GM23248 (cell line): ENCODE measurements around a stretch of chr2.

DNA sequence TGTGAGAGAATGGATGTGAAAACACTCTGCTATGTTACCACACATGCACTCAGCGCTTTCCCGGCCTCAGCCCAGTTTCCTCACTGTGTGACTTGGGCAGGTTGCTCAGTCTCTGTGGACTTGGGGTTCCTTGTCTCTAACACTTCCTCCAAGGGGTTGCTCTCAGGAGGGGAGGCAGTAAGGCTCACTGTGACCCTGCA is 230.5 kb upstream of the HS6ST1 start:
- RAMPAGE, long total RNA, result no peak

- RAMPAGE, long total RNA, result no peak
These were observed 335.7 kb upstream of the HS6ST1 start for GRCh38 chr2:128654268-128654863.

GRCh38 chr2:129443370-129443771 is 536.1 kb upstream of the RAB6C start:
- RAMPAGE, long total RNA, result no peak

- RAMPAGE, long total RNA, result no peak
These were observed 372.4 kb upstream of the RAB6C start for GRCh38 chr2:129607101-129607488.

- RAMPAGE, long total RNA, result no peak
These were observed 152.0 kb upstream of the RAB6C start for GRCh38 chr2:129827222-129828143.

- RAMPAGE, long total RNA, result no peak
These were observed 46.1 kb upstream of the RAB6C start for GRCh38 chr2:129933372-129933820.

DNA sequence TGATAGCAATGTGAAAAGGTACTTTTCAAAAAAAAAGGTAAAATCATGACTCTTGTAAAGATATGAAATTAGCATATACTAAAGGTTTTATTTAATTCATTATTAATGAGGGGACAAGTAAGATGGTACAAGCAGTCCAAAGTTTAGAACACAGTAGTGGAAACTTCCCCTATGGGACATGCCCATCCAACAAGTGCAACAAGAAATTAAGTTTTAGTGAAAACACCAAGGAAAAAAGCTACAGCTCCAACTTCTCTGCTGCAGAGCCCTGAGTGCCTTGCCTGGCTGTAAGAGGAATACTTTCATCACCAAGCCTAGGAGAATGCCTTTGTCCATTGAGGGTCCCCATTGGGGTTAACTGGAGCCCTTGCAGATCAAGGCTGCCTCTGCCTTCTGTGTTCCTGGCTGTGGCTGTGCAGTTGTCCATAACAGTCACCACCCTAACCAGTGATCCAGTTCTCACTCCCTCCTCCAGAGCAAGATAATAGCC is 44.6 kb upstream of the RAB6C start:
- RAMPAGE, long total RNA, result no peak

- RAMPAGE, long total RNA, result no peak
These were observed 2.2 kb downstream of the RAB6C start for GRCh38 chr2:129981621-129982098.

GRCh38 chr2:130157339-130157818 is 12.5 kb upstream of the CCDC74B start:
- RAMPAGE, long total RNA, result no peak

DNA sequence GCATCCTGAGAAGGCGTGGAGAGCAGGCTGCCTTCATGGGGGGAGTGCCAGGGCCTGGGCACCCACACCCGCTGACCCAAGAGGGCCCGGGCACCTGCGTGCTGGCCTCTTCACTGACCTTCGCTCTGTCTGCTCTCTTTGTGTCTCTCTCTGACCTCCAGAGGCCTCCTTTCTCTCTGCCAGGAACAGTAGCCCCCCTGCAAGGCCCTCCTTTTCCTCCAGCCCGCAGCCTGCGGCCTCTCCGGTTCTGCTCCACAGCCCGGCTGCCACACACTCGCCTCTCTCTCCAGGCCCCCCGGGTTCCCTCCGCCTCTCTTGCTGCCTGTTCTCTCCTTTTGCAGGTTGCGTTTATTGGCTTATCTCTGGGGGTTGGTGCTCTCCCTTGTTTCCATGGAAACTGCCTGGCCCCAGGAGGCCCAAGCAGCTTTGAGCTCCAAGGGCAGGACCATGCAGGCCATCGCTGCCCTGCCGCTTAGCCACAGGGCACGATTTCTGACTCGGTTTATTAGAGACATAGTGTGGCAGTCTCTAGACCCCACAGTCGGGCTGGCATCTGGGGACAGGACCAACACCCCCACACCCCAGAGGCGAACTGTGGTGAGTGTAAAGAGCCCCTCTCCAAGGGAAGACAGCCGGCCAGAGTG is 1.7 kb downstream of the MZT2B start:
- RAMPAGE, long total RNA, result no peak

GRCh38 chr2:130194906-130195429 is 3.3 kb downstream of the TUBA3E start:
- RAMPAGE, long total RNA, result no peak

DNA sequence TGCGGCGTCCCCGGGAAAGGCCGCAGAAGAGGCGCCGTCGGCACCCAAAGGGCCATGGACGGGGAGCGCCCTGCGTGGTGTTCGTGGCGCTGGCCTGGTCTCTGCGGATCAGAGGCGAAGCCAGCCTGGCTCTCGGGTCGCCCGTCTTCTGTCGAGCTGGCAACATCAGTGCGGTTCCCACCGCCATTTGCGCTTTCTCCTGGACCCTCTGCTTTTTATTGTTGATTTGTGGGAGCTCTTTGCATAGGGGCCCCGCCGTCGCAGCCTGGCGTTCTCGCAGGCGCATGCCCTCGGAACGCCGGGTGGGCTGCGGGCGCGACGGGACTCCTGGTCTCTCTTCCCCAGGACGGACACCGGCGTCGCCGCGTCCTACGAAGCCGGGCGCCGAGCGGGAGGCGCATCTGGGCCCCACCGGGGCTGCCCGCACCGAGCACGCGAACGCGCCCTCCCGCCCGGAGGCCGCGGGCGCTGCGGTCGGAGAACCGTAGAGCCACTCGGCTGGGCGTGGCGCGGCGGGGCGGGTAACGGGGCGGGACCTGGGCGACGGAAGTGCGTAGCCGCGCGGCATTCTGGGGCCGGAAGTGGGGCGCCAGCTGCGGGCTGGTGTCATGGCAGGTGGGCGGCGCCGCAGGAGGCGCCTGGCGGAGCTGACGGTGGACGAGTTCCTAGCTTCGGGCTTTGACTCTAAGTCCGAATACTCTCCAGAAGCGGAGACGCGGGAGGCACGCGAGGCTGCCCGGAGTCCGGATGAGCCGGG is 30.7 kb upstream of the TUBA3E start:
- RAMPAGE, long total RNA, result no peak

DNA sequence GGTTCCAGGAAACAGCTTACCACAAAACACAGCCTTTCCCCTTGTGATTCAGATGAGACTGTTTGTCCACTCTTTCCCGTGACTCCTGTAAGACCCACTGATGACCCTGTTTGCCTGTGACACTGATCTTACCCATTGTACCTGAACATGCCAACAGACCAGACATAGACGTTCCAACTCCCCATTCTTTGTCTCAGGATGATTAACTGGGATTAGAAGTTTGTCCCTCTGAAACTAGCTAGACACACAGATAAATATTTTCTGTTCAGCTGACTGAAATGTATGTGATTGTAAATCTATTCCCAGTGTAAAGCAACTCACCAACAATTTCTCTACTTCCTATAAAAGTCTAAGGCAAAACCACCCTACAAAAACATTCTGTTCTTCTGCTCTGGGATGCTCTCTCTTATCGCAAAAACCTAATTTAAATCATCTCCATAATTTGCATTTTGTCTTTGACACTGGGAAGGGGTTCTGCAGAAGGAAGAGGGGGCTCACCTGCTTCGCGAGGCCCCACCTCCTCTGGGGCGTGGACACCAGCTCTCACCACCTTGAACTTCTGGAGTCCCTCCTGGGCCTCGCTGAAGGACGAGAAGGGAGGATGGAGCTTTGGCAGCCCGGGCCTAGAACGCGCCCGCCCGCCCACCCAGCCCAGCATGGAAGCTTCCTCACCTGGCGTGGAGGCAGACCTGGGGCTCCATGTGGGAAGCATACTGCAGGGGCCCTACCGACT is 629 bp downstream of the CCDC115 start:
- RAMPAGE, long total RNA, result no peak

DNA sequence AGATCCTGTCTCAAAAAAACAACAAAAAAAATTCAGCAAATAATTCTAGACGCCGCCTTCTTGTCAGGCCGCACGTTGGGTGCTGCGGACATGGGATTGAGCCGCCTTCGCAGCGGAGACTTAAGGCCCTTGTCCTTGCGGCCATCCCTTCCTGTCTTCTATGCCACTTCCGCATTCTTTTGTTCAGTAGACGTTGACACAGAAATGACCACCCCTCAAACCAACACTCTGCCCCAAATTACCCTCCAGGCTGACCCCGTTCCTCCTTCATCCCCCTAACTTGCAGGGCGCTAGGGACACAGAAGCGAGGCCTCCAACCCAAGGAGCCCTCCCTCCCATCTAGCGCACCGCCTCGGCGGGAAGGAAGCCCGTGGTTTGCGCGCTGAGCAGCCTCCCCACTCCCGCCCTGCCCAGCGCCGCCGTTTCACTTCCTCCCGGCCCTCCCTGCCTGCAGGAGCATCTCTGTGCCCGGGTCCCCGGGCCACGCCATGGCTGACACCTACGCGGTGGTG is 16.0 kb downstream of the PTPN18 start:
- RAMPAGE, long total RNA, result no peak

DNA sequence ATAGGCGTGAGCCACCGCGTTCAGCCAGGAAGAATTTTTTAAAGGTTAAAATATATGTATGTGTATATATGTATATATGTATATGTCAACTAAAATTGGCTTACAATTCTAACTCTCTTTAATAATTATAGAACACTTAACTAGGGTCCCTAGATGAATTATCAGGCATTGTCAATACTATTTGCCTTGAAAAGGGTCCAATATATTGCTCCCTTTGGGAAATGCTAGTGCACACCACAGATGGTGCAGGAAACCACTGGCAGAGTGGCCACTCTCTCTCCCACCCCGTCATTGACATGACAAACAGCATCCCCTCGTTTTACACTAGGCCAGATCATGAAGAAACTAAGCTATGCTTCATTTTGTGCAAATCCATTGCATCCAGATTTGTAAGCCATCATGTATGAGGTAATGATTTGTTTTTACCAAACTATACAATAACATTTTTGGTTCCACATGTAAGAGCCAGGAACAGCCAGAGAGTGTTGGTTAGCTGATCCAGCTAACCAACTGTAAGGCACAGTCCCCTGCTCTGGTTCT is 29.4 kb downstream of the PTPN18 start:
- RAMPAGE, long total RNA, result no peak

DNA sequence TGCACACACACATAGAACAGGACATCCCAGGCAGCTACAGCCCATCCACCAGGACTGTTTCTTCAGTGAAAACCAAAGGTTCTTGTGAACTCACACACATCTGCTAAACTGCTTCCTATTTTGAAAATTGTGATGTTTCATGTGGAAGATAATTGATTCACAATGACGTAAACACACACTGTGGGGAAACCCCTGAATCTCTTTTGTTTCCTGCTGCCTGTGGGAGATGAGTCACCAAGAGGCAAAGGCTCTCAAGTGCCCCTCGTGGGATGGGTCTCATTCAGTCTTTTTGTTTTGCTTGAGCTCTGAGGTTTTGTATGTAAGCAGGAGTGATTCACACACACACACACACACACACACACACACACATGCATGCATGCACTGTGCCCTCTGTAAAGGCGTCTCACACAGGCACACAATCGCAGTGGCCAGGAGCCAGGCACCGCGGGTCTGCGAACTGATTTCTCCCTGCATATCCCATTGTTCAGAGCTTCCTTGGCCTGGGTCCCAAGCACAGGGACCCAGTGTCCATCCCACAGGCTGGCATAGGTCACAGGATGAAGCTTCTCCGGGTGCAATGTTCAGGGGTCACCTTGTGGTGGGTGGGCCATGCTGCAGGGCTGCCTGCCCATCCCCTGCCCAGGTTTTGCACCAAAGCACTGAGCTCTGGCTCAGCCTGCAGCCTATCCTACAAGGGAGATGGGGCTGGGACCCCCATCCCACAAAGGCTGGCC is 12.1 kb upstream of the ARHGEF4 start:
- RAMPAGE, long total RNA, result no peak

- RAMPAGE, long total RNA, result no peak
These were observed 85.7 kb downstream of the ARHGEF4 start for GRCh38 chr2:130922421-130922766.

DNA sequence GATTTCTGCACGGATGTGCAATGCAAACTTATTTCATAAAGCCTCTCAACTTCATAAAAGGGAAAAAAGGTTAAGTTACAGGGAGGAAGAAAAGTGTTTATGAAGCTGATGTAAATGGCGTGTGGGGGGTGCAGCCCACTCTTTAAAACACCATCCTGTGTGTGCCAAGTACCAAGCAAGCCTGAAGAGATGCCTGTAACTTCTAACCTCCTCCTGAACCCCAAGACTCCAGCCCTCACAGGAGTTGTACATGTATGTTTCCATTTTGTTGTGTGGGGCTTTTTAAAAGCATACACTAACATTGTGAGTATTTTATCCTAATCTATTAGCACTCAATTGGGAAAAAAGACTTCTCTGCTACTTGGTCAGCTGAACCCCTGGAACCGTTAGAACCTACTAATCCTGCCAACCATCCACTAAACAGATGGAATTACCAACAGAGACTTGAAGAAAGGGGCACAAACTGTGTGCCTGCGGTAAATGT is 43.2 kb downstream of the FAM168B start:
- RAMPAGE, long total RNA, result no peak

- RAMPAGE, long total RNA, result no peak
These were observed 41.5 kb downstream of the FAM168B start for GRCh38 chr2:131051457-131052474.

DNA sequence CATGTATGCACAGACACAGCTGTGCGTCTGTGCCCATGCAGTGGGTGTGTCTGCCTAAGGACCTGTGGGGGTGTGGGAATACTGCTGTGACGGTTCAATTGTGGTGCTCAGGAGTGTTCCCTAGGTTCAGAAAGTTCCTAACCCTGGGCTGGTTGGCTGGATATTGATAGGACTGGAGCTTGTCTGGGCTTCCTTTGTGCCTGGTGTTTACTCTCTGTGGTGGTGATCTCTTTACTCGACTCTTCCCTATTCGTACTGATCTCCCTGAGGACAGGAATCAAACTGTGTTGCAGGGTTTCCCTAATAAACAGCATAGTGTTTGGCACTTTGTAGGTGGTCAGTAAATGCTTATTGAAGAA is 1.3 kb downstream of the PLEKHB2 start:
- RAMPAGE, long total RNA, result no peak